Esophagus squamous epithelium (tissue), 4 donors: ENCODE results near the gene SAMD4A.

- PRO-cap, result no peak
- RAMPAGE, long total RNA, 4 experiments, result no peak in any of the 4 experiments
Observed at GRCh38 chr14:54493262-54493840, 4.6 kb upstream of the GMFB start.

DNA sequence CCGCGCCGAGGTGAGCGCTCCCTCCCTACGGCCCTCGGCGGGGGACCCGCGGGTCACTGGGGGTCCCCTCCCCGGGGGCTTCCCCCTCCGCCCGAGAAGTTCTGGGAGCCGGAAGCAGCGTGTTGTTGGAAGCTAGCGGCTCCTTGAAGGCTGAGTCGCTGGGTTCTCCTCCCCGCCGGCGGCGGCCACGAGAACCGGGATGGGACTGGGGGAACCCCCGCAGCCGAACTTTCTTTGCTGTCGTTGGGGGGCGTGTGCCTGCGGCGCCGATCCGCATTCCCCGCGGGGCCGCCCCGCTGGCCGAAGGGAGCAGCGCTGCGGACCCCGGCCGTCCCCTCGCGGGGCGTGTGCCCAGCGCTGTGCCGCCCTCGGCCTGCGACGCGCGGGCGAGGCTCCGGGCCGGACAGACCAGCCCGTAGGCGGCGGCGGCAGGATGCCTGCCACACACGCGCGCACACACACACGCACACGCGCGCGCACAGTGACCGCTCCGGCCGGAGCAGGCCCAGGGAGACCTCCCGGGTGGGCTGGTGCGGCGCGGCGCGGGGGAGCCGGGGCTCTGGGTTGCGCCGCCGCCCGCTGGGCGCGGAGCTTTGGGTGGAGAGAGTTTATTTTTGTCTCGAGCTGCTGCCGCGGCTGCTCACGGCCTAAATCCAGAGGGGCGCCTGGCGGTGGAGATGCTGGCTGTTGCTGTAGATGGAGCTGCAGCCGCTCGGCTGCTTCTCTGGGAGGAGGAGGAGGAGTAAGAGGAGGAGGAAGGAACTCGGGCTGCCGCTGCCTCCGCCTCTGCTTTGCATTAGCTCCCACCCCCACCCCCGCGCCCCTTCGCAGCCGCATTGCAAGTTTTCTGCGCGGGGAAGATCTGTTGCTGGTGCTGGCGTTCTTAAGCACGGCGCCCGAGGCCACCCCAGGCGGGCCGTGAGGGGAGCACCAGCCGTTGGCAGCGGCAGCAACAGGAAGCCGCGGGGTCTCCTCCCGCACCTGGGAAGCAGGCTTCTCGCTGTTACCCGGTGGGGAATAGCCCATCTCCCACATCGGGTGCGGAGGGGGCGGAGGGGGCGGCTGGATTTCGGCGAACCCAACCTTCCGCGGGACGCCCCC lies at the start of gene SAMD4A:
SAMD4A (plus strand) TSS at position 828 of the 1,101 bp plus-strand sequence.
- PRO-cap, result bidirectional peak, plus-strand start at position 406 of the sequence, minus-strand start at position 207 of the sequence; bidirectional peak, plus-strand start at position 467 of the sequence, minus-strand start at position 456 of the sequence; bidirectional peak, plus-strand start at position 841 of the sequence, minus-strand start at position 726 of the sequence
- RAMPAGE, long total RNA, 4 experiments, result start-site peak on the plus strand in 1 of 4 experiments, centred at position 828 of the sequence, 7 reads per replicate

DNA sequence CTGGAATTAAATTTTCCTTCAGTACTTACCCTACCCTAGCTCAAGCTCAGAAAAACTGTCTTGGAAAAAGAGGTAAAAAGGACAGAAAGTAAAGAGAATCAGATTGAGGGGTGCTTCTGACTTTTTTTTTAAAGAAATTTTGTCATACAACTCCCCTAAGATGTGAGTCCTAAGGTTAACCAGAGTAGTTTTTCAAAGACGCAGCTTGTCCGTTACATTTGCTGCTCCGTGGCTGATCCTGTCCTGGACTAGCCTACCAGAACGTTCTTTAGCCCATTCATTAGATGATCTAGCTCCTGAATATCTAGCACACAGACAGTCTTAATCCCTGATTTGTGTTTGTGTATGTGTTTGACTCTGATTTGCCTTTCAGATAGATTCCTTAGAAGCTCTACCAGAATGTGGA lies 60.2 kb downstream of the SAMD4A start:
- PRO-cap, result no peak
- RAMPAGE, long total RNA, 4 experiments, result no peak in any of the 4 experiments

DNA sequence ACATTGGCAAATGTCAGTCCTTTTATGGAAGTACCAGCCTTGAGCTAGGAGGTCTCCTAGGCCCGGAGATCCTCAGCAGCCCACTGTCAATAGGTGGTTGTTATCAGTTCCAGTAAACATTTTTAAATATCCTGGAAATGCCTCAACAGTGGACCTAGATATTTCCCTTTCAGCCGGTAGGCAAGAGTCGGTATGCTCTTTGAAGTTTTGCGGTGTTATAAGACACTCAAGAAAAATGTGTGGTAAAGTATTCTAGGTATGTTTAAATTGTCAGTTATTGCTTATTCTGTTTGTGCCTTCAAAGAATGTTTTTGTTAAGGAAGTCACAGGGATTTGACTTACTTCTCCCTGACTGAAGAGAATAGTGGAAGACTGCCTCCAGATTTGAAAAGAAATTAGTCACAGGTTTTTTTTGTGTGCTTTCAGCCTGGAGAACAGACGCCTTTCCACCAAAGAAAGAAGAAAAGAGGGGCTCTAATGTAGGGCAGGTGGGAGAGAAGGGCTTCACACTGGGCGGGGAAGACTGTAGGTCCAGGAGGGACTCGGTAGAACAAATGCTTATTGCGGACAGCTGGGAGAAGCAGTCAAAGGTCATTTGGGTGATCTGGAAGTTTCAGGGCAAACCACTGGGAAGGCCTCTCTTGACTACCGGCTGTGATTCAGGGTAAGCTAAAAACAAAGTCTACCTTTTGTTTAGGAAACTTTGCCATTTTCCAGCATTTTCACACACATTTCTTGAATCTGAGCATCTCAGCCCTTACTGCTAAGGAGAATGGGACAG lies 76.7 kb downstream of the SAMD4A start:
- PRO-cap, result no peak
- RAMPAGE, long total RNA, 4 experiments, result no peak in any of the 4 experiments

GRCh38 chr14:54648218-54648749 lies 81.4 kb downstream of the SAMD4A start:
- PRO-cap, result no peak
- RAMPAGE, long total RNA, 4 experiments, result no peak in any of the 4 experiments

- PRO-cap, result no peak
- RAMPAGE, long total RNA, 4 experiments, result no peak in any of the 4 experiments
Observed at GRCh38 chr14:54699246-54699637, 132.3 kb downstream of the SAMD4A start.

GRCh38 chr14:54711692-54712322 lies 144.9 kb downstream of the SAMD4A start:
- PRO-cap, result no peak
- RAMPAGE, long total RNA, 4 experiments, result no peak in any of the 4 experiments

DNA sequence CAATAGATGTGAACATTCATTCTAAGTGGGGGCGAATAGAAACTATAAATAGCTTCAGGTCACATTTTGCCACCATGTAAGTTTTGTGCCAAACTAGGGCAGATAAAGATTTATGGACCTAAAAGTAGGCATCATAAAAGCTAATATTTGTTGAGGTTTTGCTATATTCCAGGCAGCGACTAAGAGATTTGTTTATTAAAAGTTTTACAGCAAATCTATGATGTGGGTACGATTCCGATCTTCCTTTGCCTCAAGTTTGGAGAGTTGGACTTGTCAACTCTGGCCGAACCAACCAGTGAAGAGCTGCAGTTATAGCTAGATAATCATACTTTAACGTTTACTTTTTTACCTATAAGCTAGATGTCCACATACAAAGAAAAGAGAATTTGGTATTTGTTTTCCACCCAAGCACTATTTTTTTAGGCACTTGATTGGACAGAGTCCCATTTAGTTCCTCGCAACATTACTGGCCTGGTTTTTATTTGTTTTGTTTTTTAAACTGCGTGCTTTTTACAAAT lies 1.6 kb downstream of the MAPK1IP1L start:
- PRO-cap, result no peak
- RAMPAGE, long total RNA, 4 experiments, result no peak in any of the 4 experiments

- PRO-cap, result no peak
- RAMPAGE, long total RNA, 4 experiments, result no peak in any of the 4 experiments
Observed at GRCh38 chr14:55116151-55117080, 12.6 kb upstream of the LGALS3 start.

- PRO-cap, result no peak
- RAMPAGE, long total RNA, 4 experiments, result no peak in any of the 4 experiments
Observed at GRCh38 chr14:55126749-55127725, 2.0 kb upstream of the LGALS3 start.

DNA sequence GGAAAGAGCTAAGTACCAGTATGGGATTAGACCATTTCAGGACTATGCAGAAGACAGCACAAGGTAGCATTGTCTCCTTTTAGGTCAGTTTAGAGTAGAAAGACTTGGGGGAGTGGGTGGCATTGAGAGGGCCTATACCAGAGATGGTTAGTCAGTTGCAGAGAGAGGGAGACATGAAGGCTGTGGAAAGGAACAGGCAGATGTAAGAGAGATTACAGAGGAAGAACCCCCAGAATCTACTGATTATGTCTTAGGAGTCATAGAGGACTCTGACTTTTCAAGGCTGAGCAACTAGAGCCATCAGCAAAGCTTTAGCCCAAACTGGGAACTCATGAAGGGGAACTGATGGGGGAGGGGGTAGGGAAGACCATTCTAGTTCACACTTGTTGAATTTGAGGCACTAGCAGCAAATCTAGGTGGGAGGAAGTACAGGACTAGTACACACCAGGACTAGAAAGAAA lies 10.0 kb downstream of the LGALS3 start:
- PRO-cap, result no peak
- RAMPAGE, long total RNA, 4 experiments, result no peak in any of the 4 experiments

DNA sequence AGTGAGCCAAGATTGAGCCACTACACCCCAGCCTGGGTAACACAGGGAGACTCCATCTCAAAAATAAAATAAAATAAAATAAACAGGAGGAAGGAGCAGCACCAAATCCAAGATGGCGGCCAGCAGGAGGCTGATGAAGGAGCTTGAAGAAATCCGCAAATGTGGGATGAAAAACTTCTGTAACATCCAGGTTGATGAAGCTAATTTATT lies 37.6 kb upstream of the DLGAP5 start:
- PRO-cap, result no peak
- RAMPAGE, long total RNA, 4 experiments, result start-site peak on the plus strand in 2 of 4 experiments, centred at positions 94 to 96 of the sequence, 14 to 15 reads per replicate

GRCh38 chr14:55332388-55333052 lies 61.3 kb downstream of the FBXO34 start:
- PRO-cap, result no peak
- RAMPAGE, long total RNA, 4 experiments, result no peak in any of the 4 experiments

DNA sequence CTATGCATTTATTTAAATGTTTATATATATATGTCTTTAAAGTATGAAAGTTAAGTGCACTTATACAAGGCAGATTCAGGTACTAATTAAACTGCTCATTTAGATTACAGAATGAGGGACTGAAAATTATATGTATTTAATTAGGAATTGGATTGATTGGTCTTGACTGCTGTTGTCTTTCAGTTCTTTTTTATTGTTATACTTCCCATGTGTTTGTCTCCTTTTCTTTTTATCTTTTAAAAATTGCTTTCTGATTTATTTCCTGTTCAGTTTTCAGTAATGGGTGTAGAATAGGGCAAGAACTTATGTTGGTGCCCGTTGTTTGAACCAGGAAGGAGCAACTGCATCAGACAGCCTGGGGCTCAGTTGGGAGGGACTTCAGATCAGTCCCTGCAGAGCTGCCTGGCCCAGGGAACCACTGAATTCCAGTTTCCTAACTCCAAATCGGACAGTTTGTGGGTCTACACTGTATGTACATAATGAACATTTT lies 64.8 kb downstream of the FBXO34 start:
- PRO-cap, result unidirectional peak, plus-strand start at position 393 of the sequence
- RAMPAGE, long total RNA, 4 experiments, result no peak in any of the 4 experiments

DNA sequence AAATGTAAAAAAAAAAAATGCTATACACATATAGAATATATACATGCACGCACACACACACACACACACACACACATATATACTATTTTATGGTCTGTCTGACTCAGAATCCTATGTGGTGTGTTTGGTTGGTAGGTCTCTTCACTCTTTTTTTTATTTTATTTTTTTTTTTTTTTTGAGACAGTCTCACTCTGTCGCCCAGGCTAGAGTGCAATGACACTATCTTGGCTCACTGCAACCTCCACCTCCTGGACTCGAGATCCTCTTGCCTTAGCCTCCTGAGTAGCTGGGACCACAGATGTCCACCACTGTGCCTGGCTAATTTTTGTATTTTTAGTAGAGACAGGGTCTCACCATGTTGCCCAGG lies 65.6 kb downstream of the FBXO34 start:
- PRO-cap, result no peak
- RAMPAGE, long total RNA, 4 experiments, result no peak in any of the 4 experiments

DNA sequence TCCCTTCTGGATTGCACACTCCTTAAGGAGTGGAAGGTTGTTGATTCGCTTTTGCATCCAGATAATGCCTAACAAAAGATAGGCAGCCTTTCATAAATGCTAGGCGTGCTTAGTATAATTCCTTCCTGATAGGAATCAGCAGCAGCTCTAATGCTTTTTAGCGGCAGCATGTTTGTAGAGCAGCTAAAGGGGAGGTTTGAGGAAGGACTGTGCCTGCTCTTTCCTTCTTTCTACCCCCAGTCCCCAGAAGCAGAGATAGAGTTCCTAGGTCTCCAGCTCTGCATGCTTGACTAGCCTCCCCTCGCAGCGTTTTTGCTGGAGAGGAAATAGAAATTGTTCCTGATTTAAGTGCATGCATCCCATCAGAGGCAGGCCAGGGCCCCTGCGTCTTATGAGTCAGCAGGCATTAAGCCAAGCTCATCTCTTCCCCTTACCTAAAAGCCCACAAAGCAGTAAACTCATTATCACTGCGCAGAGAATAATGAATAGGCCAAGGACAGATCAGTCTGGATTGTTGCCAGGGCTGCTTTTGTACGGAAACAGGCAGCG lies 14.0 kb upstream of the TBPL2 start:
- PRO-cap, result no peak
- RAMPAGE, long total RNA, 4 experiments, result no peak in any of the 4 experiments

- PRO-cap, result no peak
- RAMPAGE, long total RNA, 4 experiments, result no peak in any of the 4 experiments
Observed at GRCh38 chr14:55499849-55500748, 59.7 kb upstream of the TBPL2 start.

GRCh38 chr14:55618991-55619558 lies 39.1 kb downstream of the KTN1 start:
- PRO-cap, result no peak
- RAMPAGE, long total RNA, 4 experiments, result no peak in any of the 4 experiments

GRCh38 chr14:55629760-55630478 lies 49.9 kb downstream of the KTN1 start:
- PRO-cap, result no peak
- RAMPAGE, long total RNA, 4 experiments, result no peak in any of the 4 experiments

GRCh38 chr14:55633129-55633583 lies 53.1 kb downstream of the KTN1 start:
- PRO-cap, result no peak
- RAMPAGE, long total RNA, 4 experiments, result no peak in any of the 4 experiments